GM12892 (cell line): Measurements from ENCODE around the gene ACTR8.

GRCh38 chr3:53195168-53196232 is 34.5 kb downstream of the PRKCD start:
- RRBS, result no CpG with 5 or more reads among the region's 40 CpGs

DNA sequence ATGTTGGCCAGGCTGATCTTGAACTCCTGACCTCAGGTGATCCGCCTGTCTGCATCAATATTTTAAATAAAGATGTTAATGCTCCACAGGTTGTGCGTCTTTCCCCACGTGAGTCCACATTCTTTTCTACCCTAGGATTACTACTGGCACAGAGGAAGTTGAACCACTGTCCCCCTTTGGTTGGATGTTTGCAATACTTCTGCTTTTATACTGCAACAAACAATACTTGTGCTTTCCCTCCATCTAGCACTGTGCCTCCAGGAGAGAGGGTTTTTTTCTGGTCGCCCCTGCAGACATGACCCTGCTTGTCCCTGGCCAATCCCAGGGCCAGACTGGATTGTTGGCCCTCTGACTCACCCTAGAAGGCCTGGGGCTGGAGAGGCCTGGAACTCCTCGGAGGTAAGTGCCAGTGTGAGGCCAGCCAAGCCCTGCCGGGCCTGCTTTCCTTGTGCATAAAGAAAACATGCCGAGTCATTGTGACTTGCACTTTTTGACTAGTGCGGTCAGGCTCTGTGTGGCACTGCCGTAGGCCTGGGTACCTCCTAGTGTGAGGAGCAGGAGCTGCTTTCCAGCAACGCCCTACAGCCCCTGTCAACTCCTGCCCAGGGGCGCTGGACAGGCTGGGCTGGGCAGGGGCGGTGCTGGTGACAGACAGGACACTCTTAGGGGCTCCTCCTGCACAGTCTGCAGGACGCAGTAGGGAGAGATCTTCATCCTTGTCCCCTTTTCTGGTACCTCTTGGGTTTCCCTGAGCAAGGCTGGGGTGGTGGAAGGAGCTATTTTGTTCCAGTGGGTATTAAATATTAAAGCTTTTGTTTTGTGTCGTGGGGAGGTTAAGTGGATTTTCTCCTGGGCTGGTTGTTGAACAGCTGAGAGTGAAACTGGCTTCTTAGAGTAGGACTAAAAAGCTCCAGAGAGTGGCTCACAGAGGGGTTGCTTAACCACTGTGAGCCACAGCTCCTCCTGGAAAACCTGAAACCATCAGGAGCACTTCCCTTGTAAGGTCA is 14.3 kb upstream of the TKT start:
- RRBS, result no CpG with 5 or more reads among the region's 14 CpGs

DNA sequence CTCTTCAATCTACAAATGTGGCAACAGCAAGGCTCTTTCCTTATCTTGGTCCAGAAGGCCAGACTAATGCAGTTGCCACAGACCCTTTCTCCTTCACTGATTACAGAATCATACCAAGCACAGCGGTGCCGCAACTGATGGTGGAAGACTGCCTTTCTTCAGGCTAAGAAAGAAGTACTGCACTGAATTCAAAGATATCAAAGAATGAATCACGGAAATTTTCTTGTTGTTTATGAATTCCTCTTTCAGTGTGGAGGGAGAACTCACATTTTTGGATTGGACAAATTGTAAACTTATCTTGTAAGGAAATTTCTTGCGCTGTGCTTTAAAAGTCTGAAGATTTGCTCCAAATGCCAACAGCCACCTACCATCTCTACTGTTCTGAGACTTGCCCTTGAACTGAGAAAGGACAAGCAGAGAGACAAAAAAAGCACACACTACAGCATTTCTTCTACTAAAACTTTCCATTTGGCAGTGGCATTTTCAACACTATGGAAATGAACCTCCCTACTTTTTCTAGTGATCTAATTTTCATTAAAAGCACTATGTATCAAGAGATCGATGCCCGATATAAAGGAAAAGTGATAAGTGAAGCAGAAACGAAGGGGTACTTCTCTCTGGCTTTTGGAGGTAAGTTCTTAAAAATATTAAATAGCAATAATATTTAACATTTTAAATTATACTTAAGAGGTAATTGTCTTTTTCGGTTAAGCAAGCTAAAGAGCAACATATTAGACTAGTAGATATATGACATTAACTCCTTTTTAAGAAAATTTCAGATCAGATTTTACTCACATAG is 18.3 kb downstream of the DCP1A start:
- RRBS, result no CpG with 5 or more reads among the region's 8 CpGs

DNA sequence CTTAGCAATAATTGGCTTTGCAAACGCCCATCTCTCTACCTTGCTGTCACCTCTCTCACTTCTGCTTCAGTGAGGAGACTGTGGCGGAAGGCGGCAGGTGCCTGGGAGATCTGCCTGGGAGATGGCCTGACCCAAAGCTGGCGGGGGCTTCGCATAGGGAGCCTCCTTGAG is 1.6 kb downstream of the CACNA1D start:
- RRBS, result no CpG with 5 or more reads among the region's 5 CpGs

DNA sequence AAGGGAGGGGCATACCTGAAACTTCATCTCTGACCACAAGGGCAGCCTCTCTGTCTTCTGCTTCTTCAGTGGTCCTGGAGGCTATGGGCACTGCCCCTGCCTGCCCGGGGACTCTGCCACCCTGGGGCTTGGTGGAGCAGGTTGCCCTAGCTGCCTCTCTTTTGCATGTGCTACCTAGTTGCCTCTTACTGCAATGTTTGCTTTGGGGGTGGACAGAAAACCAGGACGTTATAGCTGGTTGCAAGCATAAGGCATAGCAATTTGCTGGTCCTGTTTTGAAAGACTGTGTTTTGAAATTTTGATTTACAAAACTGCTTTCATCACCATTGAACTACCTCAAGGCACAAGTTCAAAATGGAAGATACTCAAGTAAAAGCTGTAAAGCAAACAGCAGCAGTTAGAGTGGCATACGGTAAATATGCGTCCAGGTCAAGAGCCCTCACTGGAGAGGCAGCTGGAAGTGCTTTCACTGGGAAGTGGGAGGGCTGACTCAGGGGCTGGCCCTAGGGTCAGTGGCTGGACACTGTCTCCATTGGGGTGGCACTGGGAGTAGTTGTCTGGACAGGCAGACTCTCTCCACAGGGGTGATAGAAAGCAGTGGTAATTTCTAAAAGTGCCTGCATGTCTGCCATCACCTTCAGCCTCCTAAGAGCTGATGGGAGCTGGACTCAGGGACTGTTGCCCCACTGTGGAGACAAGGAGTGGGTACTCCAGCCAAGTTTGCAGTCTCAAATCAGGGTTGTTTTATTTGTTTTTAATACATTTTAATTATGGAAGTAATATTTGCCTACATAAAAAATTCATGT is 138.1 kb downstream of the CHDH start:
- RRBS, result no CpG with 5 or more reads among the region's 4 CpGs

DNA sequence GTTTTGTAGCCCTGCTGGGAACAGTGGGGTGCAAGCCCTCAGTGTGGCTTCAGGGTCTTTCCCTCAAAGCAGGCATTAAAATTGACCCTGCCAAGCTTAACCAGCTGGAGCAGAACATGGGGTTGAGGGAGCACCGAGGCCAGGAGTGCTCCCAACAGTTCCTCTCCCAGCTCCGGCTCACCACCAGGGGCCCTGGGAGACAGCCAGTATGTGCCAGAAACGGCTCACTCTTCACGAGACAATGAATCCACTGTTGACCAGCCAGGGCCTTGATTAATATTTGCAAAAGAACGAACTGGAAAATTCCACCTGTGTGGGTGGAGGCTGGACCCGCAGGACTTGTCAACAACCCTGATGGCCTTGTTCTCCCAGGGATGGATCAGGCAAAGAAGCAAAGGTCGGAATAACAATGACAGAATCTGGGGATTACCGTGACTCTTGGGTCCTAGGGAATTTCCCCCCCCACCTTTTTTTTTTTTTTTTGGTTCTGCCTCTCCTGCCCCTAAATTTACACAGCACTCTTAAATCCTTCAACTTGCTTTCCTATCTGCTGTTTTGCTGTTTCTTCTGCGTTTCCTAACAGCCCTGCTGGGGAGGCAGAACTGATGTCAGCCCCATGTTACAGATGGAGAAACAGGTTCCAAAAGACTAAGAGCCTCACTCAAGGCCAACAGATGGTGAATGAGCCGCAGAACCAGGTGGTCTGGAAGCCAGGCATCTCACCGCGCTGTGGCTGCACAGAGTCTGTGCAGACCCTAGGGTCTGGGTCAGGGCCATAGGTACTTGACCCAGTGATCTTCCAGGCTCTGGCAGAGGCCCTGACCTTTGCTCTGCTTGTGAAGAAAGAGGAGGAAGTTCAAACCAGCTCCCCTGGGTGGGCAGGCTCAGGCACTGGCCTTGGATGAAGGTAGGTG is 3.2 kb downstream of the CHDH start:
- RRBS, result no CpG with 5 or more reads among the region's 12 CpGs

- RRBS, result 1% methylated on average over 13 of the region's 73 CpGs
These were observed at the start of gene ACTR8 for GRCh38 chr3:53881514-53882604. Gene ACTR8 (minus strand): TSS chr3:53882152.

DNA sequence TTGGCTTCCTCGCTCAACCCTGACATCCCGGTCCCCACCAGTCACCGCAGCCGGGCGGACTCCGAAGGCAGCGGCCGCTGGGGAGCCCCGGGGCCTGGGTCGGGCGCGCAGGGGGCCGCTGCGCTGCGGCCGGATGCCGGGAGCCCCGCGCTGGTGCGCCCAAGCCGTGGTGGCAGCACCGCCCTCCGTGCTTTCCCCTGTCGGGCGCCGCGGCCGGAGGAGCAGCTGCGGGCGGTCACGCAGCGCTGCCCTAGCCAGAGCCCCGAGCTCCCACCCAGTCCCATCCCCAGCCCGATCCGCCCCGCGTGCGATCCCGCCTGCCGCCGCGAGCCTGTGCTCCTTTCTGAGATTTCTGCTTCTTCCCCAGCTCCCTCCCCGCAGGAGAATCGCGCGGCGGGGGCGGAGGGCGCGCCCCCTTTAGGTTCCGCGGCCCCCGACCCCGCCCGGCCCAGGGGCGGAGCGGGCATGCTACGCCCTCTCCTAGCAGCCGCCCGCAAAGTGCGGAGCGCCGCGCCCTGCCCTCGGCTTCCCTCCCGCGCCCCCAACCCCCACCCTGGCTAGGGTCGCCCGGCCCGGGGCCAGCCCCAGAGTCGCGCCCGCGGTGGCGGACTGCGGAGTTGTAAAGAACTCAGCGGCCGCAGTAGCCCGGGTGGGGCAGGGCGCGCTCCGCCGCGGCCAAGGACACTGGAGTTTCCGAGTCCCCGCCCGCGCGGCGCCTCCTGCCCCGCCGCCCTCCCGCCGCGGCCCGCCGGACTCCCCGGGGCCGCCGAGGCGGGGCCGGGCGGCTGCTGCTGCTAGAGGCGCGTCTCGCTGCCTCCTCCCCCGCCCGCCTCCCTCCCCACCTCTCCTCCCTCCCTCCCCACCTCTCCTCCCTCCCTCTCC is 468 bp upstream of the CACNA2D3 start:
- RRBS, result 6% methylated on average over 30 of the region's 108 CpGs

DNA sequence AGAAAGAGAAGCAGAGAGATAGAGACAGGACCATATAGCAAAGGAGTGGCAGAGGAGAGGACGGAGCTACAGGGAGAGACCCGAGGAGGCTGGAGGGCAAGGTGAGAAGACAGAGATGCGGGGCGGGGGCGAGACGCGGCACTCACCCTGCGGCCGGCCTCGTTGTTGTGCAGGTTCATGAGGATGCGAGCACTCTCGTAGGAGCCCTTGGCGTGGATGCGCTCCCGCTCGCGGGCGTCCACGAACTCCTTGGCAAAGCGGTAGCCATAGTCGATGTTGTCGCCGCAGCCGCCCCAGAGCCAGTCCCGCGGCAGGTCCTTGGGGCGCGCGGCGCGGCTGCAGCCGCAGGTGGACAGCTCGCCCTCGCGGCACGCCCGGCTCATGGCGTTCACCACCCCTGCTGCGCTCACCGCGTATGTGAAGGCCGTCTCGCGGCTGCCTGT is 12.9 kb downstream of the WNT5A start:
- RRBS, result no CpG with 5 or more reads among the region's 44 CpGs

DNA sequence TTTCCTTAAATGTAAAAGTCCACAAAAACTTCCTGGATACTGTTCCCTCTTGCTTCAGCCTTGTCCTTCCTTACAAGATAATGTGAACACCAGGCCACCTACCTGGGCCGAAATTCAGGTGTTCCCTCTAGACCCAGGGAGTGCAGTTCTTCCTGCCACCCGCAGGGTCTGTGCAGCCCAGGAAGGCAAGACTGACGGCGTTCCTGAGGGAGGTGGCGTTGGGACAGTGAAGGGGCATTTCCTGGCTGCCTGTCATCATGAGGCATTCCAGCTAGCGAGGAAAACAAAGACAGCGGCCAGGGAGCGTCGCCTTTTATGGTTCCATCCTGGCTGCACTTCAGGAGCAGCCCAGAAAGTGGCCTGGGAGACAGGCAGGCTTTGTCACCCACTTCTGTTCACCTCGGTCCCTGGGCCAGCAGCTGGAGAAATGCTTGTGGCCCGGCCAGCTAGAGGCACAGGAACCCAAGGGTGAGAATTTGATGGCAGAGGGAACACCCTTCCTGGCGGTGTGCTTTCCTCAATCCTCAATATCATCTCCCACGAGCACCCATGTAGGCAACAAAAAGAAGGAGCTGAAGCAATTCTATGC is 84.9 kb upstream of the WNT5A start:
- RRBS, result no CpG with 5 or more reads among the region's 13 CpGs

DNA sequence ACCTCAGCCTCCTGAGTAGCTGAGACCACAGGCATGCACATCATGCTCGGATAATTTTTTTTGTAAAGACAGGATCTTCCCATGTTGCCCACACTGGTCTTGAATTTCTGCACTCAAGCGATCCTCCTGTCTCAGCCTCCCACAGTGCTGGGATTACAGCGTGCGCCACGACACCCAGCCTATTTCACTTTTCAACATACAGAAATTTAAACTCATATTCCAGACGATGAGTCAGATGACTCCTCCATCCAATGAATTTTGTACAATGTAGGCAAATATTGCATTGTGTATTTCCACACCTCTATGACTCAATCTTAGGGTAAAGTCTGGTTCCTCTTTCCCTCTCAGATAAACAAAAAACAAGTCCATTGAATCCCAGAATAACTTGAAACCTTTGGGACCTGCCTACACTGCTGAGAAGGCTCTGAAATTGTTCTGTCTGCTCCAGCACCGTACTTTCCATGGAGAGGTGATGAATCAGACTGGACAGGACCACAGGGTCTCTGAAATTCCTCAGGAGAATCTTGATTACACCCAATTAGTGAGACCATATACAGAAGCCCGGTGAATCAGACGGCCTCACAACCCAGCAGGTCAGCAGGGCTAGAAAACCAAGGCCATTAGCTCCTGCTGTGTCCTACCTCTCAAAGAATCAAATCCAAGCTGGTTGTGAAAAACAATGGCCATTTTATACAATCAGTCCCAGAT is 112.7 kb downstream of the ERC2 start:
- RRBS, result no CpG with 5 or more reads among the region's 9 CpGs

DNA sequence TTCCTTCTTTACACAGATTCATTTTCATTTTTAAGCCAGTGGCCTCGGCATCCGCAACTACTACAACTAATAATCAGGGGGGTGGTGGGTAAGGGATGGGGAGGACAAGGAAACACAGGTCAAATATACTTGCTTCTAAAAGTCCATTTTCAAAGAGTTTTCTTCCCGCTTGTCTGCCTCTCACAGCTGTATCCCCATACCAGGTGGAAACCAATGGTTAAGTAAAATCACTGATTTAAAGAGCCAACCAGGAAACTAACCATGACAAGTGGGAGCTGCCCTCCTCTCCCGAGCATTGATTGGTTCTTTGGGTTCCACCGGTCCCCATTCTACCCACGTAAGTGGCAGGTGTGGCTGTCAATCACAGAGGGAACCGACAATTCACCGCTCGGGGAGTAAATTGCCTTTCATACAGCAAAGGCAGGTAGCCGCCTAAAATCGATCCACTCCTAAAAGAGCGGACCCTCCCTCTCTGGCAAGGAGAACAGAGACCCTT is 1.3 kb downstream of the ERC2 start:
- RRBS, result no CpG with 5 or more reads among the region's 12 CpGs

GRCh38 chr3:56623272-56623901 is 59.7 kb downstream of the TASOR start:
- RRBS, result no CpG with 5 or more reads among the region's 9 CpGs

DNA sequence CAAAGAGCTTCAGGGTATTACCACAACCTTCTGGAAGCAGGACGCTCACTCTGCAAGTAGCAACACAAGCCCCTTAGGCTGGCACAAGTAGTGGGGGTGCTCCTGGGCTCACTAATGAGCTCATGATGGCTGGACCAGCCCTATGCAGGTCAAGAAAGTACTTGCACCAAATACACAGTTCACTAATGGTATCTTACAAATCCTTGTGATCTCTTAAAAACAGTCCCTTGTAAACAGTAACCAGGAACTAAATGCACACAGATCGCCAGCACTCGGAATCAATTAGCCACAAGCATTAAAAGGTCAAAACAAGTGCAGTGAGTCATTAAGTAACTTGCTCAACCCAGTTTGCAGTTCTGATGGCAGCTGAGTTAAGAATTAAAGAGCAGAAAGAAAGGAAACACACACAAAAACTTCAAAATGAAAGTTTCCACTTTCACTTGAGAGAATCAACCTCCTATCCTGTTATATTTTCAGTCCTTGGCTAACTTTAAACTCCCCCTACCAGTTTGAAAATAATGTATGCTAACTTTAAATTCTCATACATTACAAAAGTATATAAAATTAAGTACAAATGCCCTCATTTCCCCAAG is 43.2 kb downstream of the ARHGEF3 start:
- RRBS, result no CpG with 5 or more reads among the region's 3 CpGs

- RRBS, result 3% methylated on average over 2 of the region's 16 CpGs
These were observed 325 bp downstream of the ARHGEF3 start for GRCh38 chr3:56801446-56801801.

DNA sequence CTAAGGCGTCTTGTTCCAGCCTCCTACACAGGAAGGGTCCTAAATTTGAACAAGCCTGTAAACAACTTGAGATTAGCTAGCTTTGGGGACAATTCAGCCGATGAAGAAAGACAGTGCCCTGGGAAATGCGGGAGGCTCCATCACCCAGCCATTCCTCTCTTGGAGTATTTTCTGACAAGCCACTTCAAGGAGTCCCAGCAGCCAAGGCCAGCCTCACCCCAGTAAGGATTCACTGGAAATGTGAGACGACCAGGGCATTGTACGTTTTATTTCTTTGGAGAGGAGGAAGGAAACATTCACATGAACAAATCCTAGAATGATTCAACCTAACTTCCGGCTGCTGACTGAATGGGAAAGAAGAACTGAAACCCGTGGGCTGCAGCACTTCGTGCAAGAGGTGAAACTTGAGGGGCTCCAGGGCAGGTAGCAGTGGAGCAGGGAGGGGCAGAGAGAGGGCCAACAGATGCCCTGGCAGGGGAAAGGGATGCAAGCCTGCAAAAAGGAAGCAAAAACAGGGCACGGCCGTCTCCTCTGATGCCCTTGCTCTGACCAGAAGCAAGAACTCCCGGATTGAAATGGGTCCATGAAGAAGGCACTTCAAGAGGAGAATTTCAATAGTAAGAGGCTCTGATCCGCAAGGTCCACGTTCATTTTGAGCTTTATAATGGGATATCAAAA is 116.5 kb upstream of the ARHGEF3 start:
- RRBS, result no CpG with 5 or more reads among the region's 13 CpGs

GRCh38 chr3:57169984-57170564 is 4.9 kb upstream of the IL17RD start:
- RRBS, result no CpG with 5 or more reads among the region's 34 CpGs

DNA sequence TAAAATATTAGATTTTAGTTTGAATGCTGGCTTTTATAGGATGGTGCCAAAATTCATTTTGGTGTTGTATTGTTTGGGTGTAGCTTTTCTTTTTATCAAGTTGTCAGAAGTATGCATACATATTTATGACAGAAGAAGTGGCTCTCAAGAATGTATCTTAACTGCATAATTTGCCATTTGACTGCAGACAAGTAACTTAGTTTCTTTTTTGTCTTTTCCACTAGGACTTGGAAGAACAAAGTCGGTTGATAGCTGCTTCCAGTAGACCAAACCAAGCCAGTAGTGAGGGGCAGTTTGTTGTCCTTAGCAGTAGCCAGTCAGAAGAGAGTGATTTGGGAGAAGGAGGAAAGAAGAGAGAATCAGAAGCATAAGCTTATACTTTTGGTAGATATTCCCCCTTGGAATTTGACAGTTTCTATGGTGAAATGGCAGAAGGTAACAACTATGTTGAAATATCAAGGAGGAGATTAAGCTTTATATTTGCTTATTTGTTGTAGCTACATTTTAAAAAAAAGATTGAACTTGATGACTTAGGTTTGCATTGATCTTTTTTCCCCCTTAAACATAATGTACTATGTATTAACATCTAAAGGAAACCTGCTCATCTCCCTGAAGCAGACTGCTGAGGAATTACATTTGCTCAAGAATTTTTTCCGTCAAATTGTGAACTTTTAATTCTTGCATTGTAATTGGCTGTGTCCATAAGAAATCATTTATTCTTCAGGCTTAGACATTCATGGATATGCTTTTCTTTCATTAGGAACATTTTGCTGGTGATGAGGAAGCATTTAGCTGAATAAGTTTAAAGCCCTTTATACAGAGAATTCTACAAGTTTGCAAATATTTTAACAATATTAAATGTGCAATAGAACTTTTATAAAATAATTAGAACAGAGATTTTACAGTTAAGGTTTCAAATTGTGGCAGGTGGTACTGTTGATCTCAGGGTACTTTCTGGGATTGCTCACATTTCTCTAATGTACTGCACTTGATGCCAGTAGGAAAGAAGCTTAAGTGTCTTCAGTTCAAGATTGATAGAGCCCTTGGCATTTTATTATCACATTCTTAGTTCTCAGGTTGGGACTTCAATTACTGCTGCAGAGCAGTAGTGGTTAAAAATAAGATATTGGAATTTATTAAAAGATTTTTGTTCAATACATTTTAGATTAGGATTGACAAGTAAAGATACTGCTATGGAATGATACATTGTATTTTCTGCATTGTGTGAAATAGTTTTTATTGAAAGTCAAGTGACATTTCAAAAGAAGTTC is 22.7 kb downstream of the ASB14 start:
- RRBS, result no CpG with 5 or more reads among the region's 2 CpGs

- RRBS, result no CpG with 5 or more reads among the region's 8 CpGs
These were observed 95.7 kb downstream of the DNAH12 start for GRCh38 chr3:57448451-57448793.